REH cell (cell line): ENCODE results near the gene RAP2B.

- PRO-cap, result no peak
Observed at GRCh38 chr3:151766560-151766953, 32.8 kb downstream of the AADACL2 start.

GRCh38 chr3:151889816-151890090 is 16.3 kb downstream of the SUCNR1 start:
- PRO-cap, result no peak

- PRO-cap, result no peak
Observed at GRCh38 chr3:151926837-151927310, 53.4 kb downstream of the SUCNR1 start.

- PRO-cap, result no peak
Observed at GRCh38 chr3:151927944-151928423, 54.5 kb downstream of the SUCNR1 start.

- PRO-cap, result no peak
Observed at GRCh38 chr3:152303542-152304168, 34.9 kb downstream of the MBNL1 start.

GRCh38 chr3:152356236-152356756 is 87.6 kb downstream of the MBNL1 start:
- PRO-cap, result no peak

- PRO-cap, result no peak
Observed at GRCh38 chr3:152372505-152373620, 104.1 kb downstream of the MBNL1 start.

- PRO-cap, result no peak
Observed at GRCh38 chr3:152385522-152386232, 116.9 kb downstream of the MBNL1 start.

GRCh38 chr3:152416748-152417482 is 148.2 kb downstream of the MBNL1 start:
- PRO-cap, result no peak

DNA sequence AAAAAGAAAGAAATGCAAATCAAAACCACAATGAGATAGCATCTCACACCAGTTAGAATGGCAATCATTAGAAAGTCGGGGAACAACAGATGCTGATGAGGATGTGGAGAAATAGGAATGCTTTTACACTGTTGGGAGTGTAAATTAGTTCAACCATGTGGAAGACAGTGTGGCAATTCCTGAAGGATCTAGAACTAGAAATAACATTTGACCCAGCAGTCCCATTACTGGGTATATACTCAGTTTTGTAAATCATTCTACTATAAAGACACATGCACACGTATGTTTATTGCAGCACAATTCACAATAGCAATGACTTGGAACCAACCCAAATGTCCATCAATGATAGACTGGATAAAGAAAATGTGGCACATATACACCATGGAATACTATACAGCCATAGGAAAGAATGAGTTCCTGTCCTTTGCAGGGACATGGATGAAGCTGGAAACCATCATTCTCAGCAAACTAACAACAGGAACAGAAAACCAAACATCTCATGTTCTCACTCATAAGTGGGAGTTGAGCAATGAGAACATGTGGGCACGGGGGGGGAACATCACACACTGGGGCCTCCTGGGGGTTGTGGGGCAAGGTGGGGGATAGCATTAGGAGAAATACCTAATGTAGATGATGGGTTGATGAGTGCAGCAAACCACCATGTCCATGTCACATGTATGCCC is 157.0 kb downstream of the MBNL1 start:
- PRO-cap, result no peak

DNA sequence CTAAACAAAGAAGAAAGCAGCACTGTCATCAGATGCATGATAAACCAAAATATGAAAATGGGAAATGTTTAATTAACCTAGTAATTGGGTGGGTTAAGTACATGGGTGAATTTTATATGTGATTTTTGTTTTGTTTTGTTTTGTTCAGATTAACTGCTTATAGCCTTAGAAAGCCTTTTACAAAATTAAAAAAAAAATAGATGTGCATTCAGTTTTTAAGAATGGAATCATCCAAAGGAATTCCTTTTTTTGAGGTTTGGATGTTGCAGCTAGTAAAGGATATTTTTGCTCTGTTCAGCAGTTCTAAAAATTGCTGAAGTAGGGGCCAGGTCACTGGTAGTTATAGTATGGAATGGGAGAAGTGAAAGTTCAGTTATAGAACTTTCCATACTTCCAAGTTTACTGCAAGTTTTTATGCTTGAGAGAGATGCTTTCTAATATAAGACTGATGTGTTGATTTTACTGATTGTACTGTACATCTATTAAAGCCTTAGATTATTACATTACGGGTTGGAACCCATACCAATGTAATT is 194.8 kb downstream of the MBNL1 start:
- PRO-cap, result no peak

DNA sequence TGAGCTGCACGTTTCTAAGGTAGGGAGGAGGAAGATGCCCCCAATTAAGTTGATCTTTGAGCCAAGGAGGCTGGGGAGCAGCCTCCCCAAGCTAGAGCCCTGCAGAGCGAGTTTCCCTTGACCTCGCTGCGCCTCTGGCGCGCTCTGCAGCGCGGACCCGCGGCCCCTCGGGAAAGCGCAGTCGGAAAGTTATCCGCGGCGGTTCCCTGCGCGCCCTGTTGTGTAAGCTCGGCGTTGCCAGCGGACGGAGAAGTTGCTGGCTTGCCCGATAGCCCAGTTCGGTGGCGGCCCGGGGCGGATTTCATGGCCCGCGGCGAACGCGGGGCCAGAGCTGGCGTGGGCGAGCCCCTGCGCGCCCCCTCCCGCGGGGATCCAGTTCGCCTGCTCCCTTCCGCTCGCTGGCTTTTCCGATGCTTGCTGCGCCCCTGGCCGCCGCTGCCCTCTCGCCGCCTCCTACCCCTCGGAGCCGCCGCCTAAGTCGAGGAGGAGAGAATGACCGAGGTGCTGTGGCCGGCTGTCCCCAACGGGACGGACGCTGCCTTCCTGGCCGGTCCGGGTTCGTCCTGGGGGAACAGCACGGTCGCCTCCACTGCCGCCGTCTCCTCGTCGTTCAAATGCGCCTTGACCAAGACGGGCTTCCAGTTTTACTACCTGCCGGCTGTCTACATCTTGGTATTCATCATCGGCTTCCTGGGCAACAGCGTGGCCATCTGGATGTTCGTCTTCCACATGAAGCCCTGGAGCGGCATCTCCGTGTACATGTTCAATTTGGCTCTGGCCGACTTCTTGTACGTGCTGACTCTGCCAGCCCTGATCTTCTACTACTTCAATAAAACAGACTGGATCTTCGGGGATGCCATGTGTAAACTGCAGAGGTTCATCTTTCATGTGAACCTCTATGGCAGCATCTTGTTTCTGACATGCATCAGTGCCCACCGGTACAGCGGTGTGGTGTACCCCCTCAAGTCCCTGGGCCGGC is 649 bp downstream of the P2RY1 start:
- PRO-cap, result no peak

DNA sequence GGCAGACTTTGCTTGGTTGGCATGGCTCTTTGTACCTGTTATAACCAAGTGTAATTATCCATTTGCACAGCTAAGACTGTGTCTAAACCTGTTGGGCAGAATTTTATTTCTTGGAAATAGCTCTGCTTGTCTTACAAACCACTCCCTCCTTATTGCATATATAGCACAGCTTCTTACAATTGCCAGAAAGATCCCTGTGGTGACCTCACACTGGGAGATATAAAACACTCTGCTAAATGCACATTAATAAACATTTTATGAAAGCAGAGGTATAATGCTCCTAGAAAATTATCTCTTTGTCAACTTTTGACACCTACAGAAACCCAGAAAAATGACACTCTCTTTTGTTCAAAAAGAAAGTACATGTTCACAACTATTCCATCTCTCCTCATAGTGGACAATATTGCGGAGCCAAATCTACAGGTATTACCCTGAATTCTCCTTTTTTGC is 107.1 kb downstream of the P2RY1 start:
- PRO-cap, result no peak

- PRO-cap, result bidirectional peak, plus-strand start at chr3:153162229, minus-strand start at chr3:153162067; unidirectional peak, plus-strand start at chr3:153162416
Observed at GRCh38 chr3:153162134-153163064, at the start of gene RAP2B. Gene RAP2B (plus strand): TSS chr3:153162226.

GRCh38 chr3:153165319-153166260 is 3.6 kb downstream of the RAP2B start:
- PRO-cap, result no peak

- PRO-cap, result no peak
Observed at GRCh38 chr3:153320241-153320945, 158.4 kb downstream of the RAP2B start.

DNA sequence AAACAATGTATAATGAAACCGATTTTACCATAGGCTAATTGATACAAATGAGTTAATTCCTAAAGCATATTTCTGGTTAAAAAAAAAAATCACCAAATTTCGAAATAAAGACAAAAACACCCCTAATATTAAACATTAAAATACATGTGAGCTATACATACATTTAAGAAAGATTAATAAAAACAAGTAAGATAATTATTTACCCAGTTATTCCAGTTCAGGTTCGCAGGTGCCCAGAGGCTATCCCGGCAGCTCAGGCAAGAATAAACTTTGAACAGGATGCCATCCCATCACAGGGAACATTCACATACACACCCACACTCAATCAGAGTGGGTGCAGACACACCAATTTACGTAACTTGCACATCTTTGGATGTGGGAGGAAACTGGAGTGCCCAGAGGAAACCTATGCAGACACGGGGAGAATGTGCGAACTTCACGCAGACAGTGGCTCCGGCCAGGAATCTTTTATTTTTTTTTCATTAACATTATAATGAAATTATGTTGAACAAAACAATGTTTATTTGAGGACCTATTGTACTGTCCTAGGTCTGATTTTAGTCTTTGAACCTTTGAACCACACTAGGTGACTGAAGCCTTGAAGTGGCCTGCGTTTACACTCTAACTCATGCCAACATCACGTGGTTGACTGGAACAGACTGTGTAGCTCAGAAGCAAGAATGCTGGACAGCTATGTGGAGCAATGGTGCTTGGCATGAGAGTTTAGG is 391.3 kb downstream of the RAP2B start:
- PRO-cap, result no peak

DNA sequence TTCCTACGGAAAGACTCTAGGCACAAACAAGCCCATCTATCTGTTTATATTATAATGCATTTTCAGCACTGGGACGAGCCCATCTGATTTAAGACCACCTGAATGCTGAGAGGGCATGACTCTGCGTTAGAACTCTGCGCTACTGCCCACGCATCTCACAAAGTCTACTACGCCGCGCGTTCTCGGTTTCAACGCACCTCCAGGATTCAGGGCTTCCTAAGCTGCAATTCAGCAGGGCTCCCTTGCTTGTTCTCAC is 387 bp upstream of the ARHGEF26 start:
- PRO-cap, result no peak

DNA sequence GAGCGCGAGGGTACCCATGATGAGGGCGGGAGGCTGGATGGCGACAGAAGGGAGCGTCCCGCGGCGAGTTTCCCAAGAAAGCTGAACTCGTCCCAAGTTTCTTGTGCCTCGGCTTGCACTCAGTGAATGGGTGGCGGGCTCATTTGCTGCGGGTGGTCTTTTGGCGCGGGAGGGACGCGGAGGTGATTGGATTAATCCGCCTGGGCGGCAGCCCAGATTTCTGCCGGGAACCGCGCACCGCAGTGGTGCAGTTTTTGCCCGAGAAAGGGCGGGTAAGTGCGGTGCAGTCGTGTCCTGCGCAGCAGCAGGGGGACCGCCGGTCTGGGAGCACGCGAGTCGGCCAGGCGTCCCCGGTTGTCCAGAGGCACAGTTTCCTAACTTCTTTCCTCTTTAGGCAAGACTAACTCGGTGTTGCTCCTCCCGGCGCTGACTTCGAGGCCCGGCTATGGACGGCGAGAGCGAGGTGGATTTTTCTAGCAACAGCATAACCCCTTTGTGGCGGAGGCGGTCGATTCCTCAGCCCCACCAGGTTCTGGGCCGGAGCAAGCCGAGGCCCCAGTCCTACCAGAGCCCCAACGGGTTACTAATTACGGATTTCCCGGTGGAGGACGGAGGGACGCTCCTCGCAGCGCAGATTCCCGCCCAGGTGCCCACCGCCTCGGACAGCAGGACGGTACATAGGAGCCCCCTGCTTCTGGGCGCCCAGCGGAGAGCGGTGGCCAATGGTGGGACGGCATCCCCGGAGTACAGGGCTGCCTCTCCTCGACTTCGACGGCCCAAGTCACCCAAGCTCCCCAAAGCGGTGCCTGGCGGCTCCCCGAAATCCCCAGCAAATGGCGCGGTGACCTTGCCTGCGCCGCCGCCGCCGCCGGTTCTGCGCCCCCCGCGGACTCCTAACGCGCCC is 610 bp downstream of the ARHGEF26 start:
- PRO-cap, result no peak

- PRO-cap, result no peak
Observed at GRCh38 chr3:154144377-154144852, 23.2 kb downstream of the ARHGEF26 start.